Subcutaneous preadipocyte (primary cell): ENCODE measurements around a stretch of chr11.

DNA sequence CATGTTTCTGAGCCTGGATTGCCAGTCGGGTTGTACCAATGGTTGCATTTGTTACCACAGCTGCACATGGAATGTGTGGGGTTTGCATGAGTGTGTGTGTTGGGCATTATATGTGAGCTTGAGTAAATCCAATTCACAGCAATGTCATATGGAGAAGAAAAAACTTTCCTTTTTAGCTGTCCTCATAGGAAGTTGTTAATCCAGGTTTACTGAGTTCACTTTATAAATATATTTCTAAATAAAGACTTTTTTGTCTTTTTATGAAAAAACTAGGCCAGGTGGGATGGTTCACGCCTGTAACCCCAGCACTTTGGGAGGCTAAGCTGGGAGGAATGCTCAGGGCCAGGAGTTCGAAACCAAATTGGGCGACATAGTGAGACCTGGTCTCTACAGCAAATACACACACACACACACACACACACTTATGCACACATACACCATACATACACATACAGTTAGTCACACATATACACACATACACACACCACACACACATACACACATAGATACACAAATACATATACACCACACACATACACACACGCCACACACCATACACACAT is 57.4 kb downstream of the MICAL2 start:
- CAGE, long polyA plus RNA = no peak

- CAGE, long polyA plus RNA = no peak
Measured at GRCh38 chr11:12200679-12201664, 90.6 kb downstream of the MICAL2 start.

- CAGE, long polyA plus RNA = no peak
Measured at GRCh38 chr11:12209381-12209710, 99.0 kb downstream of the MICAL2 start.

DNA sequence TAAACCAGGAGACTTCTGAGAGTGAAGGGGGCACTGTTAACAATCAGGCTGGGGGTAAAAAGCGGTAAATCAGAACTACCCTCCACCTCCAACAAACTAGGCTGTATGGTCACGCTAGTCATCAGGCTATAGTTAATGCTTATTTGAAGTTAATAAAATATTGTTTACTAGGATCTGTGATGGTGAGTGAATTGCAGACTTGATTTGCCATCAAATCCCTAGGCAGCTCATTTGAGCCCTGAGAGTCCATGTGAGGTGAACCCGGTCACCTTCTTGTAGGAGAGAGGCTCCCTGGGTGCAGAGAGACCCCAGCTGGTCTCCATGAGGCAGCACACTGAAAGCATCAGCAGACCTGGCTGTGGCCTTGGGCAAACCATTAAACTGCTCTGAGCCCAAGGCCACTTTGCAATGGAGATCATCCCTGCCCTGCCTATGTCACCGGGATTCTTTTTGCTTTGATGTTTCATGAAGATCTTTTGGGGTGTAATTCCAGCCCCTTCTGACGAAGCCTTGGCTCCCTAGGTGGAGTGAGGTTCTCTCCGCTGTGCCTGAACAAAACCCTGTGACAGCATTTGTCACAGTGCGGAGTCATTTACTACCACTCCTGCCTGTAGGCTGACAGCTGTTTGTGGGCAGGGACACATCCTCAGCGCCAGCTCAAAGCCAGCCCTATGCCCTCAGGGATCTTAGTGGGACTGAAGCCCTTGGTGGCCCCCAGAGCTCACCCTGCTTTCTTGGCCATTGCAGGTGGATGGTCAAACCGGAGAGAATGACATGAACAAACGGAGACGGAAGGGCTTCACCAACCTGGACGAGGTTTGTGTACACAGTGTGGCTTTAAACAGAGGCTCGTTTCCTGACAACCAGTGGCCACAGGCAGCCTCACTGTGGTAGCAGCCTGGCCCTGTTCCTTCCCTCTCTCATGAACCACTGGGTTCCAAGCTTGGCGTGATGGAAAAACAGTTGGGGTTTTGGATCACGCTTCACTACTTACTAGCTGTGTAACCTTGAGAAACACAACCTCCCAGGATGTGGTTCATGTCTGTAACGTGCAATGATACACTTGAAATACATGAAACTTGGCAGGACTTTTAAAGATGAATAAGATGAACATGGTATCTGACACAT is 125.4 kb downstream of the MICAL2 start:
- CAGE, long polyA plus RNA = no peak

GRCh38 chr11:12279973-12281151 is 97.0 kb upstream of the PARVA start:
- CAGE, long polyA plus RNA = no peak

GRCh38 chr11:12366050-12366833 is 11.1 kb upstream of the PARVA start:
- CAGE, long polyA plus RNA = no peak

DNA sequence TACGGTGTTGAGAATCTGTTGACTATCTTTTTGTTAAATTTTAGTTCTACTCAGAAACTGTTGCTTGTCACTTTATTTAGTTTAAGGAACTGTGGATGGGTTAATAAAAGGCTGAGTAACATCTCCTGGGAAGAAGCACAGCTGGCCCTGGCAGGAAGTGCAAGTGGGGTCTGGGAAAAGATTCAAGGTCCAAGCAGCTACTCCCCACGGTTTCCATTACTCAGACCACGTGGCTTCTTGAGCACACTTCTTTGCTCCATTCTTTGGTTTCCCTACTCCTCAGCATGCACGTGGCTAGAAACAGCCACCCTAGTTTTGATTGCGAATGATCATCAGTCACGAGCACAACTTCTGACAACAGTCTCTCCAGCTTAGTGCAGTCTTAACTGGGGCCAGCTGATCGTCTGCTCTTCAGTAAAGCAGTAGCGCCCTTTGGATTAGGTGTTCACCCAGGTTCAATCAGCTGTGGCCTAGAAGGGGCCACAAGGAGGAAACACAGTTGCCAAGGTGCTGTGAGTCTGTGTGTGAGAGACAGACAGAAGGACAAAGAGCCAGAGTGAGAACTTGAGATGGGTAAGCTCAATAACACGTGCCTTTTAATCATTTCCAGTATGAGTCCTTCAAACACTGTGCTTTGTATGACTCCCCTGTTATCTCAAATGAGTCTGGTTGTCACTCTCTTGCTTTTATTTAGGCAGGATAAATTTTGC is 1.1 kb upstream of the PARVA start:
- CAGE, long polyA plus RNA = no peak

DNA sequence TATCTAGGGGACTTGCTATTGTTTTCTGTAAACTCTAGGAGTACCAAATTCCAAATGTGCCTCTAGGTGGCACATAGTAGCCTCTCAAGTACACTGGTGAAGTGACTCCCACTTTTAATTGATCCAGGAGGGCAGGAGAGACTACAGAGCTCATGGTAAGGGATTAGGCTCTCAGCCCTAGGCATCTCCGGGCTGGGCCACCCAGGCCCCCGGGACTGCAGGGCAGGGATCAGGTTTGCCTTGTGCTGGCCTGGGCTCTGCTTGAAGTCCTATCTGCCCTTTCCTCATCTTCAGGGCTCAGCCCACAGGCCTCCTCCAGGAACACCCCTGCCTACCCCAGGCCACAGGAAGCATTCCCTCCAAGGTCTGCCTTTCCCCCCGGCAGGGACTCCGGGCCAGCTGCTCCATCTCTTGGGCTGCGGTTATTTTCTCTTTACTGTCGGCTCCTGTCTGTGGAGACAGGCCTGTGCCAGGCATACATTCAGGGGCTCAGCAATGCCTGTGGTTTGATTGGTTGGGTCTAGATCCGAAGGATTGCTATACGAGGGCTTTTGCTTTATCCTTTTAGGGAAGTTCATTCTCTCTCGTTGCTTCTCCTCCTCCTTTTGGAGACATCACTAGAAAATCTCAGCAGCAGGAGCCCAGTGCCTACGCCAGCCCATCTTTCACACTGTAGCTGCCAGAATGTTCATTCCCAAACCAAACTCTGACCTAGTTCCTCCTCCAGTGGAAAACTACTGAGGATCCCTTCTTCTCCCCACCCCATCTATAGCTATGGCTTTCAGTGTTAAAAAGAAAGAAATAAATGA is 32.8 kb downstream of the PARVA start:
- CAGE, long polyA plus RNA = no peak

DNA sequence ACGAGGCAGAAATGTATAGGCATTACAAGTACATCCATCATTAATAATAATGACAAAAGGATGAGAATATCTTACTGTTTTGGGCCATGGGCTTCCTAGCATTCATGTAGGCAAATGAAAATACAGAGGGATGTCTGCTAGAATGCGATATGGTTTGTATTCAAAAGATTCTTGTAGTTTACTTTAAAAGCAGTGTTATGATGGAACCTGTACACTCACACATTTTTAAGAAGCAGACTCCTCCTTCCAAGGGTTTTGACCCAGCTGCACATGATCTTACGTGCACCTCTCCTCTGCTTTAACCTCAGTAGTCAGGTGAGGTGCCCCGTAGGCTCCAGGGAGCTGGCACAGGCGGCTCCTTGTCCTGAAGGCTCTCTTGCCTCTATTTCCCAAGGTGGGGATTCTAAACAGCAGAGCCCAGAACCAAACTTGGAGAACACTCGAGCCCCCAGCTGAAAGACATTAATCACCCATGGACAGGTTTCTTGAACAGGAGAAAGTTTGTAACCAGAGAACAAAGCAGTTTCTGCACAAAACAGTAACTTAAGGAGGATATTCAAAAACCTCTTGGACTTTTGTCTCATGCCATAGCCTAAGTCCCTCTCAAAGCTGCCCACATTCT is 36.1 kb downstream of the PARVA start:
- CAGE, long polyA plus RNA = no peak

DNA sequence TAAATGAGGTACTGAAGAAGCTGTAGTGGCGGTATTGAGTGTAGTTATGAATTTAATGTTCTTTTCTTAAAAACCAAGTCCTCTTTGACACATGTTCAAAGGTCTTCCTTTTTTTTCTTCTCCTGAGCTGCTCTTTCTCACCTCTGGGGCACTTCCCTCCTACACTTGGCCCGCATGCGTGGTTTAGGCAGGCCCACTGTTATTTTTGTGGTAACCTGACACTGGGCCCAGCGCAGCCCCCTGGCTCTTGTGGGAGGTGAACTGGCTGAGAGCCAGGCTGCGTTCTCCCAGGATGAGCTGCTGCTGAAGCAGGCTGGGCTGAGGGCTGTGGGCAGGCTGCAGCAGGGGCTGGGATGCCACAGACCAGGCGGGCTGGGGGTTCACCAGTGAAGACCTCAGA is 72.3 kb downstream of the TEAD1 start:
- CAGE, long polyA plus RNA = no peak

- CAGE, long polyA plus RNA = no peak
Measured at GRCh38 chr11:12770833-12771765, 96.9 kb downstream of the TEAD1 start.

DNA sequence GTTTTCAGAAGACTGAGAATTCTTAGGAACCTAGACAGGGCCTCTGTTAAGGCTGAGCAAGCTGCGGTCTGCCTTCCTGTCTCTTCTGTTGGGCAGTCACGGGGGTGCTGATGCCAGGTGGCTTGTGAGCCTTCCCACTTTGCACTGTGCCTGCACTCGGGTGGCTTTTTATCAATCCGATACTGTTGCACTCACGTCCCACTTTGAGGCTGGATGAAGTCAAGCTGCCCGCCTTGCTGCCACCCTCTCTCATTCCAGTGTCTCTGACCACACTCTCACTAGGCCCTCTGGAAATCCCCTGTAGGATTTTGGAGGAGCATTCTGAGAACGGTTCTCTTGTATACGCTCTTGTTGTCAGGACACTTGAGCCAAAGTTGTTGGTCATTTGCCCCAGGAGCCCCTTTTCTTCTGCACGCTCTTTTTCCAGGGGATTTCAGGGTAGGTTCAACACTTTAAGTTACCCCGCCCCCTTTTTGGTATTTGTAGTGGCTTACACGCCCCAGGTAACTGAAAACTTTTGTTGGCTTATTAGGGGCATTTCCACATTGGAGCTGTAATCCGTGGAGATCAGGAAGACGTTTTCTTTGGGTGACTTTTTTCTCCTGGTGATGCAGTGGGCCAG is 141.9 kb downstream of the TEAD1 start:
- CAGE, long polyA plus RNA = no peak

GRCh38 chr11:12845538-12846471 is 163.3 kb upstream of the RASSF10 start:
- CAGE, long polyA plus RNA = no peak

- CAGE, long polyA plus RNA = no peak
Measured at GRCh38 chr11:13009784-13010879, 1.0 kb downstream of the RASSF10 start.

DNA sequence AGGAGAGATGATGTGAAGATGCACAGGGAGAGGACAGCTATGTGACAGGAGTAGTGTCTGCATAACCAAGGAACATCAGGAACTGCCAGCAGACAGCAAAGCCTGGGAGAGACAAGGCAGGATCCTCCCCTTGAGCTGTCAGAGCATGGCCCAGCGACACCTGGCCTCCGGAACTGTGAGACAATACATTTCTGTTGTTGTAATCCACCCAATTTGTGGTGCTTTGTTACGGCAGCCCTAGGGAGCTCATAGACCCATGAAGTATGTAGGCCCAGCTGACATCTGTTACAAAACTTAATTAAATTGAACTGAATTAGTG is 24.6 kb downstream of the RASSF10 start:
- CAGE, long polyA plus RNA = no peak

DNA sequence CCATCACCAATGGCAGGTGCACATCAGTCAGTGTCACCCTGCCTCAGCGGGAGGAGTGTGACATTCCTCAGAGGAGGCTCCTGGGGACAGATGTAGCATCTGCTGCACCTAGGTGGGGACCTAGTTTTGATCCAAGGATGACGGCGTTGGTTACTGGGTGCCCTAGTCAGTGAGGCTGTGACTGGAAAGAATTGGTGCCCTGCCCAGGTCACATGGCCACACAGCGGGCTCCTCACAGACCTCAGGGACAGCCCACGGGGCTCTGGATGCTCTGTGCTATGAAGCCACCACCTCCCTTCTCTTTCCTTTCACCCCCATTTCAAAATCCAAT is 80.2 kb downstream of the BMAL1 start:
- CAGE, long polyA plus RNA = no peak

GRCh38 chr11:13369352-13369853 is 91.8 kb downstream of the BMAL1 start:
- CAGE, long polyA plus RNA = no peak

DNA sequence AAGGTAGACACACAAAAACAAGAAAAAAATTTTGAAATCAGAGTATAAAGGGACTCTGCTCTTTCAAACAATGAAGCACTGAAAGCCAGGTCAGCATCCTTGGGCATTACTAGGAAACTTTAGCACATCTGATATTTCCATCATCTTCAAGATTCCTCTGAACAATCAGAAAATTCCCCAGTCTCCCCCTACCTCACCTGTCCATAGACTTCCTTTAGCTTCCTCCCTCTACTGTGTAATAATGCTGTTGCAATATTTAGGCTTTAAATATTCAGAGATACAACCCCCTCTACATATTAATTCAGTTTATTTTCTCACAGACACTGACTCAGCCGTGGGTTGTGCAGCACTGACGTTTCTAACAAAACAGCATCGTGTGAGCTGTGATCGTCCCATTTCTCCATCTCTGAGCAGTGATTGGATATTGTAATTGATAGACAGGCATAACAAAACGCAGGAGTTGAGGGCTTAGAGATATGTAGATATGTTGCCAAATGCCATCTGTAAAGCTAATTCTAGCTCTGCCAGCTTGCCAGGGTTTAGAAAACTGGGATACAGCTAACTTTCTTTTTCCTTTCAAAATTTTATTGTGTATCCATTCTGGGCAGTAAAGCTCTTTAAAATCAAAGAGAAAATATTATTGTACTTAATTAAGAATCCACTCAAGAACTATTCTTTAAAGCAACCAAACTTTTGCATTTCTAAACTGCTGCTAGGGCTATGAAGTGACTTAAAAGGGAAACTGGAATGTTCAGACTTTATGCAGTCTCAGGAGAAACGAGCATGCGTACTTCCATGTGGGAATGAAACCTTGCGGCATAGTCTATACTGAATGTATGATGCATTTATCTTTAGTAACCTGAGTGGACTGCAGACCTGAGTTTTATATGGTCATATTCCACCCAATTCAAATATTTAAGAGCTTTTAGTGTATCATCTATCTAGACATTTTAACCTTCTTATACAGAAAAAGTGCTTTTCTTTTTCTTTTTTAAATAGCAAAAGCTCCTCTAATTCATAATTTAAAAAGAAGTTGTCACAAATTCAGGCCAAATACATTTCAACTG is 22.8 kb downstream of the BTBD10 start:
- CAGE, long polyA plus RNA = no peak

DNA sequence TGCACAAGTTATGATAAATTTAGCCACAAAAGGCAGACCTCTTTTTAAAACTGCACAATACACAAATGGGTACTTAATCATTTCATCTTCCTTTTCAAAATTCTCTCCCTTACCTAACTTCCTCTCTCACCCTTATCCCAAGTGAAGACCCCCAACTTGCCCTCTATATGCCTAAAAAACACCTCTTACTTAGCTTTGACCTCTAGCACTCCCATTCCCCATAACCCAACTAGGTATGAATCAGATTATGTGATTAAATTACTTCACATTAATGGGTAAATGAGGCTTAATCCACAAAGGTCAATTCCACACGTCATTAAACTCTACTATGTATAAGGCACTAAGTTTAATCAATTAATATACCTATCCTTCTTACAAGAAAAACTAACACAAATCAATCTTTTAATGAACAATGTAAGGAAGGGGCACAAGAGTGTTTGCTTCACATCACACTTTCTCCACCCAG is 2.8 kb downstream of the BTBD10 start:
- CAGE, long polyA plus RNA = no peak

GRCh38 chr11:13667915-13668539 is 441 bp upstream of the FAR1 start:
- CAGE, long polyA plus RNA = no peak